ENCODE measurements around the genes IQCJ and GOLIM4.

DNA sequence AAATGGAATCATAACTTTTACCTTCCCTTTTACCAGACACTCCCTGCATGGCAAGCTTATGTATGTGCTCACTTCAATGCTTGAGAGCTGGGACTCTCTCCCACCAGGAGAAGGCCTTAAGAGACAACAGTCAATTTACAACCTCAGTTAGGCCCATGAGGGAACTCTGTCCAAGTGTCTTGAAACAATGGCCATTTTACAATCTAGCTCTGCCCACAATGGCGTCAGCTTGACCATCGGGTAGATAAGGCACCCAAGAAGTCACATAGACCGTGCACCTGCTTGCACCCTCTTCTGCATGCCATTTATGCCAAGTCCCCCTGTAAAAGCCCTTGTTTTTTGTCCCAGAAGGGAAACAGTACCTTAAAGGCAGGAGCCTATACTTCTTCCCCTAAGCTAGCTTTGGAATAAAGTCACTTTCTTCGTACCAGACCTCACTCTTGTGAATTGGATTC is 26.5 kb upstream of the LXN start:
- PRO-cap, result no peak

DNA sequence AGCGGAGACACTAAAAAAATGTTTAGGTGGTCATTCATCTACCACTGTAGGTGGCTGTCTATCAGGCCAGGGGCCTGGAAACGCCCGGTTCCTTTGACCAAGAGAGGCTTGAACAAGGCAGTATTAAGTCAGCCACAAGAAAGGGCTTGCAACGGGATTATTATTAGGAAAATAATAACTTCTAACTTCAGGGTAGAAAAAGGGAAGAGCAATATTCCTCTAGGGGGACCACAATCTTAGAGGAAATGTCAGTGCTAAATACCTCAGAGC is 113.4 kb downstream of the MFSD1 start:
- PRO-cap, result no peak

DNA sequence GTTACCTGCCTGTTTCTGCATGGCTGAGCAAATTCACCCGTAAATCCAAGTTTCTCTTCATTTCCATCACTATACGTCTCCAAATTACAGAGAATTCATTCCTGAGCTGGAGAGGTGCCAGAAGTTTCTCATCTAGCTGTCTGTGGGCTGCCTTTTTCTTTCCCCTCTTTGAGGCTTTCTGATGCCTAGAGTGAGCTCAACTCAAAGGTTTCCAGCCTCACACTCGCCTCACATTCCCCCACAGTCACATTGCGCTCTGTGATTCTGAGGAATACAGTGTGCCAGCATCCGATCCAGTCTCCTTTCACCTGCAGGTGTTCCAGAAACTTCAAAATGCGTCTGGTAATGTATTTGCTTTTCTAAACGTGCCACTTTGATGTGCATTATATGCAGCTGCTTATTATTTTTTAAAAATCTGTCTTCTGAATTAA is at the start of gene IQCJ:
IQCJ (plus strand) TSS at position 220 of the 431 bp plus-strand sequence.
- PRO-cap, result no peak

- PRO-cap, result bidirectional peak, plus-strand start at chr3:159763742, minus-strand start at chr3:159763634; bidirectional peak, plus-strand start at chr3:159764093, minus-strand start at chr3:159763887
Observed at GRCh38 chr3:159763521-159763965, 461.7 kb upstream of the C3orf80 start.

DNA sequence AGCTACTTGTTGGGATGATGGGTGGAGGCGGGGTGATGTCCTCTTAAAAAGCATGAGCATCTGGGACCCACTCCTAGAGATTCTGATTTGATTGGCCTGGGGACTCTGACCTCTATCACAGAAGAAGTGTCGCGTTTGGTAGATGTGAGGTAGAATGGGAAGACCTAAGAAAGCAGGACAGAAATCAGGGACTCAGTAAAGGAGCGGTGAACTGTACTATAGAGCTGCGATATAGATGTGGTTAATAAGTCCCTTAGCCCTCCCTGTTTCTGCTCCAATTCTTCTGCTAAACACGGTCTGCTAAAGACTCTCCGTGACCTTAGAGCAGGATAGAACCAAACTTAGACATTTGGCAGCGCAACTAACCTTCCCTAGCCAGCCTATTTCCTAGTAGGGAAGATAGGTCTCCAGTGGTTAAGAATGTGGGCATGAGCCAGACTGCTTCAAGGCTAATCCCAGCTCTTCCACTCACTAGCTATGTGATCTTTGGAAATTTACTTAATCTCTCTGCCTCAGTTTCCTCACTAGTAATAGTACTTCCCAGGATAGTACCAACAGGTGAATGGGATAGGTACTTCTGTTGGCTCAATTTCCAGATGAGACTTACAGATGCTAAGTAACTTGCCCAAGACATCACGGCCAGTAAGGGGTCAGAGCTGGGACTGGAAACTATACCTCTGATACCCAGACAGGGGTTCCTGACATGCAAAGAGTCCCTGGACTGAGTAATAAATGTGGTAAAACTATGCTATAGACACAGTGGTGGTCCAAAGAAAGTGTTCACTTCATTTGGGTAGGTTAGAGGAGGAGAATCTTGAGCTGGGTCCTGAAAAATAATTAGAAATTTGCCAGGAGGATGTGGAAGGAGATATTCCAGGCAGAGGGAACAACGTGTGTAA is 430.1 kb upstream of the C3orf80 start:
- PRO-cap, result bidirectional peak, plus-strand start at position 436 of the sequence, minus-strand start at position 271 of the sequence

- PRO-cap, result no peak
Observed at GRCh38 chr3:159854452-159855340, 370.5 kb upstream of the C3orf80 start.

DNA sequence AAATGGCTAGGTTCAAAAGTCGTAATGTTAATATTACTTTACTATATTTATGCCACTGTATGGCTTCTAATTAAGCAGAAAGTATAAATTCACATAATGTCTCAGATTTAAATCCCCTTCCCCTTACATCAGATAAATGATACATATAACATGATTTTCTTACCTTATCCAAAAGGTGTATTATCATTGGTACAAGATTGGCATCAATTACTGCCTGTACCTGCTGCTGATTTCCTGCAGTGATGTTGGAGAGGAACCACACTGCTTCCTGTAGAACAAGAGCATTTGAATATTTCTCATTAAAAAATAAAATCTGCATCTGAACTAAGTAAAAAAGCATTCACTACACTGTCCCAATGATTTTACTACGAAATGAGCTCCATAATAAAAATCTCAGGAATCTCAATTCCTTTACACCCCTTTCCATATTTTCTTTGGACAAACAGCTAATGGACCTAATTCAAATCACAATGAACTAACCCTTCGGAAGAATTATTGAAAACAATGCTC is 51.4 kb downstream of the KPNA4 start:
- PRO-cap, result no peak

DNA sequence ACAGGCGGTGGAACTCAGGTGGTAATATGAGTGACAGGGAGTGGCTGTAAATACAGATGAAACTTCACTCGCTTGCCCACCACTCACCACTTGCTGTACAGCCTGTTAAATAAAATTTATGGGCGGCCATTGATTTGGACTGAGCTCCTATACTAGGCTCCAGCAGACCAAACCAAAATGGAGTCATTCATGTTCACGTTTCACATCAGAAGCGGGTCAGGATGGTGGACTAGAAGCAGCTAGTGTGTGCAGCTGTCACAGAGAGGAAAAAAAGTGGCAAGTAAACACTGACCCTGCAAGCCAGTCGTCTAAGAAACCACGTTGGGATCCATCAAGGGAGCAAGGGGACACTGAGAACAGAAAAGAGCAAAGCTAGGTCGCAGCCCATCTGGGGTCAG is 37.0 kb upstream of the PPM1L start:
- PRO-cap, result no peak

GRCh38 chr3:160995460-160996255 is 109.5 kb downstream of the B3GALNT1 start:
- PRO-cap, result no peak

DNA sequence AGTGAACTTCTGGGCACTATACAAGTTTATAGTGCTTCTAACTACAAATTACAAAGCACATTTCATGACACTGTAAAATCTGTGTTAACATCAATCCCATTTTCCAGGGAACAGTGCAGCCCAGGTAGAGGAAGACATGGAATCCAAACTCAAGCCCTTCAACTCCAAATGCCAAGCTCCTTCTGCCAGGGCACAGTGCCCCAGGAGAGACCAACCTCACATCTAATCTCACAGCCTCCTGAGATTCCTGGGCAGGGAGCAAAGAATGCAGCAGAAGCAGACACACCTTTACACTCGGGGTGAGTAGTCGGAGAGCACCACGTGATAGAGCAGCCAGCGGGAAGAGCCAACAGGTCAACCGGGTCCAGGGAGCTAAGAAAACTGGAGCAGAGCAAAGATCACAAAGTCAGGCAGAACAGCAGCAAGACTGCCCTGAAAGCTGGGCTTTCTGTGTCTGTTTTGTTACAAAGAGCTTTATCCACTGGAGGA is 4.3 kb downstream of the B3GALNT1 start:
- PRO-cap, result no peak

DNA sequence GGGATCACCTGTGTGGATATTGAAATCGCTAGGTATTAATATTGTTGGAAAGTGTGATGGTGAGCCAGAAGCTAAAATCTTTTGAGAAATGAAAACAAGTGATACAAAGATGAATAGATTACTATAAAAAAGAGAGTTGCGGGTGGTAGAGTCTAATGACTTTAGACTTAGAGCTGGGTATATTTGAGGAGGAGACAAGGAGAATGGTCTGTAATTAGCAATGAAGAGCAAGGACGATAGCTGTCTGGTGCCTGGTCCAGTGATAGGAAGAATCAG is 10.3 kb downstream of the NMD3 start:
- PRO-cap, result no peak

- PRO-cap, result no peak
Observed at GRCh38 chr3:163499196-163500182, 1578.8 kb downstream of the SI start.

- PRO-cap, result no peak
Observed at GRCh38 chr3:163551677-163552595, 1526.4 kb downstream of the SI start.

- PRO-cap, result no peak
Observed at GRCh38 chr3:164452609-164453004, 625.7 kb downstream of the SI start.

- PRO-cap, result no peak
Observed at GRCh38 chr3:167275537-167275948, 104.6 kb downstream of the ZBBX start.

DNA sequence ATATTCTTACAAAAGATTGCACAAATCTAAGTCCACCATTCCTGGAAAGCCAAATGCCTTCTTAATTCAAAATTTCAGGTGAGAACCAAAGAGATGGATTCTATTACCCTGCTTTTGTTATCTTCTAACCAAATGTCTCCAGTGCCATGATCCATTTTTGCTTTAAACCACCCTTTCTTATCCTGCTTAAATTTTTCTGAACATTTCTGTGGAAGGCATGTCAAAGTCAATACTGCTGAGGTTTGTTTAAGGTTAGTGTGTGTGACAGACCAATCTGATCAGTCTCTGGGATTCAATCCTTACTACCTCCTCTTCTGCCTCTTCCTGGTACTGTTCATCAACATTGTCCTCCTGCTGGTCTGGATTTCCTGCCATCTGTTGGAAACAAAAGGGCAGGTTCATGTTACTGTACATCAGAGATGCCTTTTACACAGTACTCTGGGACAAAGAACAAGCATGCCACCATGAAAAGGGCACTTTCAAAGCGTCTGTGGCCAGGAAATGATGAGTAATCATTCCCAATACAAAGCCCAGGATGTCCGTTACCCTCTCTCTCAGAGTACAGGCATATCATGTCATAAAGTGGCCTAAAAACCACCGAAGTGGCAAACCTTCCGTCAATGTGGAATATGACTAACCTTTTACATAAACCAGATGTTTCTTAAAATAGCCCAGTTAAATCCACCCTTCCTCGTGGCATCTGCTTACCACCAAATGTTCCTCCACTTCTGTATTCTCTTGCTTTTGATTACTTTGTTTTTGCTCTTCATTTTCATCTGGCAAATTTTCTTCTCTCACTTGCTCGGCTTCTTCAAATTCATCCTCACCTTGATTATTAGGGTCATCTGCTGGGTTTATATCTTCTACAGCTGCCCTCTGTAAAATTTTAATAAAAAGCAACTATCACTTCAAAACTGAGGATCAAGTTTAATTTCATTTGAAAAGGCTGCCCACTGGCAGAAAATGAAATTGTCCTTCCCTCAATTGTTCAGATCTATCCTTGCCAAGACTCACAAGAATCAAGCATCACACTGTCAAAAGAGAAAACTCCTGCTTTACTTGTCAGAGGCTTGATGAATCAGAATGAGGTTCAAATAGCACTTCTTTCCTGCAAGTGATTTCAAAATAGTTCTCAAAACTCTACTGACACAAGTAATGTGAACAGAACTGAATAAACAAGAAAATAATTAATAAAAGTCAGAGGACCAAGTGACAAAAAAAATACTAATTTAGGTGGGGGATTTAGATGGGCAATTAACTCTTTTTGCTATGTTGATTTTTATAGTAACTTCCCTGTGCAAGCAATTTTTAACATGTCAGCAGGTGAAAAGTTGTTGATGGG is 71.0 kb downstream of the GOLIM4 start:
- PRO-cap, result no peak

GRCh38 chr3:168051640-168051851 is 44.2 kb downstream of the GOLIM4 start:
- PRO-cap, result no peak

DNA sequence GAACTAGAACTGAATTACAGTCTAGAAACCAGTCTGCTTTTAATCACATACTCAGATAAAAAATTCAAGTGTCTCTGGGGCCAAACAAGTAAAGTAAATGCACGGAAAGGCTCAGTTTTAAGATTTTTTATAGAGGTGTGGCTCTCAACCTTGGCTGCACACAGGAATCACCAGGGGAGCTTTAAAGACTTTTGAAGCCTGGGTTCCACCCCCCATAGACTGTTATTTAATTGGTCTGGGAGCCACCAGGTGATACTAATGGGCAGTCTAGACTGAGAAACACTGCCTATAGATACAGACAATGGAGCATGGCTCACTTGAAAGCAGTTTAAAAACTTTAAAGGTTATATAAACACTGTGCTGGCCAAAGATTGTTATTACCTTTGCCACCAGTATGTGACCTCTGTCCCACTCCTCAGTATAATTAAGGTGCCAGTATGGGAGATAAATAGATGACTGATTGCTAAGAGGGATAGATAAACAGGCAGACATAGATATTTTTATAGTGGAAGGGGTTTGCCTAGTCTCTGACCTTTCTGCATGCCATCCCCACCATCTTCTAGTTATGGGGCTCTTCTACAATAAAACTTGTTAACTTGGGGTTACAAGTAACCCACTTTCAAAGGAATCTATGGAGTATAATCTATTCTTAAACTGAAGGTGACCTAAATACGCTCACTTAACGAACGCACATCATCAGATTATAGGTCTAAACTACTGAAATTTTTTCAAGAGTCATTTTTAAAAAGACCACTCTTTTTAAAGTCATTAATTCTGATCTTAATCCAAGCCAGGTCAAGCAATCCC is 3.7 kb downstream of the GOLIM4 start:
- PRO-cap, result no peak

DNA sequence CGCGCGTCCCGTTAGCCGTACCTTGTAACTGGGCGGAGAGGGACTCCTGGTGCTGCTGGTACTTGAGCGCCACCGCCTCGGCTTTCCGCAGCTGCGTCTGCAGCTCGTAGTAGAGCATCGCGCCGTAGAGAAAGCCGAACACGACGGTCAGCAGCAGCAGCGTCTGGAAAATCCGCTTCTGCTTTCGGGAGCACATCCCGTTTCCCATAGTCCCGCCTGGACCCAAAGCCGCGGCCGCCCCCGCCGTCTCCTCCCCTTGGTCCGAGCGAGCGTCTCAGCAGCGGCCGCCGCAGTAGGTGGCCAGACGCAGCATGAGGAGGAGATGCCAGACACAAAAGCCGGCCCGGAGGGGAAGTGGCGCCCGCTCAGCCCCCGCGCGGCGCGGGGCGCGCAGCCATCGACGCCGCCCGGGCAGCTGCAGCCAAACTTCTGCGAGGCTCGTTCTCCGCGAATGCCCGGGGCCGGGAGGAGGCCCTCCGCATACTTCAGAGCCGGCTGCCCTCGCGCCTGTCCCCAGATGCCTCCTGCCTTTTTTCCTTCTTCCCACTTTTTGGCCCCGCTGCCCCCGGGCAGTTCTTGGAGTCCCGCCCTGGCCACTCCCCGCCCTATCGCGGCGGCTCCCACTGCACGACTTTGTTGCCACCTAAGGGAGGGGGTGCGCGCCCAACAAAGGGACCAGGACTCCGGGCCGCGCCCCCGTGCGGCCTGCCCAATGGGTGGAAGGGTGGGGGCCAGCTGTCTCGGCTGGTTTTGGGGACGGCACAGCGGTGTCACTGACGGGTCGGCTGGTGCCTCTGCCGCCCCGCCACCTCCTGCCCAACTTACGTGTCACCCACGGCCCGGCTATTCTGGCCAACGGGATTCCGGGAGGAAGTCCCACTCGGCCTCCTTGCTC is at the start of gene GOLIM4:
GOLIM4 (minus strand) TSS at position 847 of the 895 bp plus-strand sequence.
- PRO-cap, result bidirectional peak, plus-strand start at position 303 of the sequence, minus-strand start at position 30 of the sequence; unidirectional peak, minus-strand start at position 313 of the sequence; bidirectional peak, plus-strand start outside the sequence, minus-strand start at position 818 of the sequence

DNA sequence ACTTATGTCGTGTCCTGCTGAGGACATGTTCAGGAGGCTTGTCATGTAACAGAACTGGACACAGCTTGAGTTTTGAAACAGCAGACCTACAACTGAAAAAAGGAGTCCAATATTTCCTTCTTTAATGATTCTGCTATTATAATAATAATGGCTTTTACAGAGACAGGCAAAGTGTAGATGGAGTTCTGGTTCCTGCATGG is 582.1 kb upstream of the GOLIM4 start:
- PRO-cap, result no peak